ENCODE data around the genes DLK2 and TJAP1.

- RRBS, 2 experiments = no CpG with 5 or more reads among the region's 3 CpGs
CAGE:
- cytosol, long polyA minus RNA = no peak
- cytosol, long polyA plus RNA = no peak
- long polyA plus RNA = no peak
- nucleus, long polyA minus RNA = no peak
- nucleus, long polyA plus RNA = no peak
Measured at GRCh38 chr6:42199924-42200558, 5.3 kb upstream of the GUCA1B start.

DNA sequence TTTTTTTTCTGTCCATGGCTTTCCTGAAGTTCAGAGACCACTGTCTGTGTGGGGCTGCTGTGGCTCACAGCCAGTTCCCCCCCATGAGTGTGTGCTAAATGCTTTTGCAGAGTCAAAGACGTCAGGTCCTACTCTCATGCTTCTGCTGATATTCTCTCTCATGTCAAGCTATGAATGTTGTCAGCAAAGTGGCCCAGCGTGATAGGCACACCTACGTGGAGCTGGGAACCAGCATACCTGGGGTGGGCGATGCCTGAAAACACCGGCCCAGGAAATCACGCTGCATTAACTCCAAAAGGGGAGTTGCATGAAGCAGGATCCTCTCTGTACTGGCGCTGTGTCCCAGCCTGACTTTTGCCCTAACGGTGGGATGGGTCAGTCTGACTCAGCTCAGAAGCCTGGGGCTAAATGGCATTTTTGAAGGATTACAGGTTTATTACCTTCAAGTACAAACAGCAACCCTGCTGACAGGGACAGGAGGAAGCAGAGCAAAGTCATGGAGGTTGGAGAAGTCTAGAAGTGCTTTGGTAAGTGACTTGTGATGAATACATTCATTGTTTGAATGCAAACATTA lies 9.0 kb upstream of the MRPS10 start:
- RRBS, 2 experiments = no CpG with 5 or more reads among the region's 8 CpGs
CAGE:
- cytosol, long polyA minus RNA = no peak
- cytosol, long polyA plus RNA = no peak
- long polyA plus RNA = no peak
- nucleus, long polyA minus RNA = no peak
- nucleus, long polyA plus RNA = no peak

DNA sequence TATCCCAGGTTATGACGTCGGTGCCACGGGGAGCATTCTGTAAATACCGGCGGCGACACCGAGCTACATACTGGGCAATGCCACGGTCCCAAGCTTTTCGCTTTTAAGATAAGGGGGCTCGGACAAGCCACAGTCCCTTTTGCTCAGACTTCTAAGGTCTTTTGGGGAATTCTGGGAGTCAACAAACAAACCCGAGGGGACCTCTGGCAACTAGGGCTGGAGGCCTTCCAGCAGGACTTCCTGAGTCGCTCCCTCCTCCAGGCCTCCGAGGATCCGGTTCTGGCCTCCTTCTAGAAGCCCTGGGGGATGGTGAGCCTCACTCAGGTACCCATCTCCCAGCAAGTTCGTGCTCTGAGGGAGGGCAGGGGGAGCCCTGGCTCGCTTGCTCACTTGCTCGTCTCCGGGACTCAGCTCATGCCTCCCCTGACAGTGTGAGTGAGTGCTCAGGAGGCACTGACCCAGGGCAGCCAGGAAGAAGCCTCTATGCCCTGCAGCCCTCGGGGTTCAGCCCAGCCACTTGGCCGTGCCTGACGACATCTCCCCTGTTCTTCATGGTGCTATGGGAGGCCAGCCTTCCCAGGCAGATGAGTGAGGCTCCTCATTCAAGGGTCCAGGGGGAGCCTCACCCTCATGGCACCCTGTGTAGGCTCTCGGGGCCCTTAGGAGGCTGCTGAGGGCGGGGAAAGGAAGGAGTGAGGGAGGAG lies 62.6 kb upstream of the MRPS10 start:
- RRBS, 2 experiments = no CpG with 5 or more reads among the region's 23 CpGs
CAGE:
- cytosol, long polyA minus RNA = no peak
- cytosol, long polyA plus RNA = no peak
- long polyA plus RNA = no peak
- nucleus, long polyA minus RNA = no peak
- nucleus, long polyA plus RNA = no peak

DNA sequence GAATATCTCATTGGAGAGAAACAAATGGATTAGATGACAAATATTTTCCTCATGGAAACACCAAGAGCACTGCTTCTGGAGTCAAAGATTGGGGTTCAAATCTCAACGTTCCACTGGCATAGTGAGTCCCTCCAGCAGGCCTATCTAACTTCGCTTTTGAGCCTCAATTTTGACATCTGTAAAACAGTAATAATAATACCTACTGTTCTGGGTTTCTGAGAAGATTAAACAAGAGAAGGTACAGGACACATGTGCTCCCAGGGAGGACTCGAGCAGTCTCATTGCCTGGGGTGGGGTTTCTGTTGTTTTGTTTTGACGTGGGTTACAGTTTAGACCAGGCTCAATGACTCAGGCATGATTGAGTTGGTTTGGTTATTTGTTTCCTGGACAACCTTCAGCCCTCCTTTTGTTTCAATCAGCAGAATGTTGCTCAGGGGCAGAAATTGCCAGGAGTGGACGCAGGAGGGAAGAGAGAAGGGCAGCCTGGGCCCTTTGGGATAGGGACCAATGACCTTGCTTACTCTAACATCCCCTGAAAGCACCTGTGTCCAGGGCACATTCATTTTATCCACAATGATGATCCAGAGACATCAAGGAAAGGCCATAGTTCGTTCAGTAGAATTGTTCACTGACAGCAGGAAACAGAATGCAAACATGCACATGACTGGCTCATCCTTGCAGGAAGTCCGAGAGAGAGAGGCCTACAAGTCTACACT lies 74.4 kb upstream of the MRPS10 start:
- RRBS, 2 experiments = no CpG with 5 or more reads among the region's 7 CpGs
CAGE:
- cytosol, long polyA minus RNA = no peak
- cytosol, long polyA plus RNA = no peak
- long polyA plus RNA = no peak
- nucleus, long polyA minus RNA = no peak
- nucleus, long polyA plus RNA = no peak

DNA sequence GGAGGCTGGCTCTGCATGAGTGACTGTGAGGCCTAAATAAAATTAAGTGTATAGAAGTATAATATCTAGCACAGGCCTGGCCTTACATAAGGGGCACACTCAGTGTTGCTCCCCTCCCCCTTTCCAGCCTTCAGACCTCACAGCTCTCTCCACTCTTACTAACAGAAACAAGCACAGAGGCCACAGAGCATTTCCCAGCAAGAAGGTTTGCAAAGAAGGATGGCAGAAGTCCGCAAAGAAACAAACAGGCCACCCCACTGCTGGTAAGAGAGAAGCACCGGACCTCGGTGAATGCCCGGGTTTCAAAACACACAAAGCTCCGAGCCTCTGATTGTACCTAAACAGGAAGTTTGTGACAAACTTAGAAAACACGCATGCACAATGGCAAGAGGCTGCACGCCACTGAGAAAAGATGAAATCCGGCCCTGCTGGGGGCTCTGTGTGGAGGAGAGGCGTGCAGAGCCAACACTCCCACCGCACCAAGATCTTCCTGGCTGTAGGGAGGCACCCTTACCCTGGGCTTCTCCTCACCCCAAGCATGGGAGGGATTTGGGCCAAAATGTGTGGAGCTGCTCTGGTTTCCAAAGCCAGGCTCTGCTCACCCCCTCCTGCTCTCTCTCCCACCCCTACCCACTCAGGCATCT lies 84.5 kb downstream of the TRERF1 start:
- RRBS, 2 experiments = no CpG with 5 or more reads among the region's 10 CpGs
CAGE:
- cytosol, long polyA minus RNA = no peak
- cytosol, long polyA plus RNA = no peak
- long polyA plus RNA = no peak
- nucleus, long polyA minus RNA = no peak
- nucleus, long polyA plus RNA = no peak

DNA sequence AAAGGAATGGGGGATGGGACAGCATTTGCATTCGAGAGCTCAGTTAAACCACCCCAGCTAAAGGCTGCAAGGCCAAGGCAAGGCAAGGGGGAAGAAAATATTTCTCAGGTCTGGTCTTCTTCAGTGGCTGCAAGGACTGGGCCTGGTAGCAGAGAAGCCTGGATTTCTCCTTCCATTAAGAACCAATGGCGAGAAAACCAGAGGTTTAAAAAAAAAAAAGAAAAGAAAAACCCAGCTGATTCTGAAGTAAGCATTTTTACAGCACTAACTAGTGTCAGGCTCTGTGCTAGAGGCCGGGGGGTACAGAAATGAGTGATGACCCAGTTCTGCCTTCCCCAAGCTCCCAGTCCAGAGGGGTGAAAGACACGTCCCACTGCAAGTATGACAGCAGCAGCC lies 10.3 kb downstream of the TRERF1 start:
- RRBS, 2 experiments = no CpG with 5 or more reads among the region's 4 CpGs
CAGE:
- cytosol, long polyA minus RNA = no peak
- cytosol, long polyA plus RNA = no peak
- long polyA plus RNA = no peak
- nucleus, long polyA minus RNA = no peak
- nucleus, long polyA plus RNA = no peak

DNA sequence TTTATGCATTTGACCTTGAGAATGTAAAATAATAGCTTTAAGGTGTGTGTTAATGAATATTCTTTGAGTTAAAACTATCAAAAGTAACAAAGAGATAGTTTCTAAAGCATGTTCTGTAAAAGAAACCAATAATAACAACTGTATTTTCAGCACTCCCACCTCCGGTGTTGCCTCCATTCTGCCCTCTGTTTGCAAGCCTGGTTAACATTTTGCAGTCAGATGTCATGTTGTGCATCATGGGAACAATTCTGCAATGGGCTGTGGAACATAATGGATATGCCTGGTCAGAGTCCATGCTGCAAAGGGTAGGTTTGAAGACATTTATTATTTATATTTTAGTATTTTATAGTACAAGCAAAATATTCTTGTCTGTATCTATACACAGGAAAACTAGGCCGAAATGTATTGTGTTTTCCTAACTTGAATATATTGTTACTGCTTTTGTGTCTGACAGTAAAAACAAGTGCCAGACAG lies 70.0 kb downstream of the PRPH2 start:
- RRBS, 2 experiments = no CpG with 5 or more reads among the region's 2 CpGs
CAGE:
- cytosol, long polyA minus RNA = start-site peak on the plus strand centred at position 261 of the sequence, 8 bp wide, 17 reads
- cytosol, long polyA plus RNA = no peak
- long polyA plus RNA = no peak
- nucleus, long polyA minus RNA = no peak
- nucleus, long polyA plus RNA = no peak

DNA sequence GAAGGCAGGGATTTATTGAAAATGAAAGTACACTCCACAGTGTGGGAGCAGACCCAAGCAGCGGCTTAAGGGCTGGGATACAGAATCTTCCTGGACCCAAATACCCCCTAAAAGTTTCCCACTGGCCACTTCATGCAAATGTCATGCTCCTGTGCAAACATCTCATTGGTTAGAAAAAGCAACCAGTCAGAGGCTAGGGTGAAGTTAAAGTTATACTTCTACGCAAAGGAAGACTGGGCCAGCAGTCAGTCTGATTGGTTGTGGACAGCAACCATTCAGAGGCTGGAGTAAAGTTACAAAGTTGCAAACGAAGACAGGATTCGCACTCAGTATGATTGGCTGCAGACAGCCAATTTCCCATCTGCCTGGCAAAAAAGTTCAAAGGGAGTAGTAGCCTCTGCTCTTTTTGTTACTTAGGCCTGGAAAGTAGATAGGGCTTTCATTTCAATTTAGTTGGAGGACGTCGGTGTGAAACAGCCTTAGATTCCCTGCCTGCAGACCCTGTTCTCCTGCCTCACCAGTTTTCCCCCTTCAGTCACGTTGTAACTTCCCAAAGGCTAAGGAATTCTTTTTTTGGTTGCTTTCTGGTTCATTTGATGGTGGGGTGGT lies 17.8 kb downstream of the PTK7 start:
- RRBS, 2 experiments = no CpG with 5 or more reads among the region's 7 CpGs
CAGE:
- cytosol, long polyA minus RNA = no peak
- cytosol, long polyA plus RNA = no peak
- long polyA plus RNA = no peak
- nucleus, long polyA minus RNA = no peak
- nucleus, long polyA plus RNA = no peak

- RRBS, 2 experiments = no CpG with 5 or more reads among the region's 8 CpGs
CAGE:
- cytosol, long polyA minus RNA = no peak
- cytosol, long polyA plus RNA = no peak
- long polyA plus RNA = no peak
- nucleus, long polyA minus RNA = no peak
- nucleus, long polyA plus RNA = no peak
Measured at GRCh38 chr6:43204949-43205519, 23.0 kb downstream of the CUL9 start.

DNA sequence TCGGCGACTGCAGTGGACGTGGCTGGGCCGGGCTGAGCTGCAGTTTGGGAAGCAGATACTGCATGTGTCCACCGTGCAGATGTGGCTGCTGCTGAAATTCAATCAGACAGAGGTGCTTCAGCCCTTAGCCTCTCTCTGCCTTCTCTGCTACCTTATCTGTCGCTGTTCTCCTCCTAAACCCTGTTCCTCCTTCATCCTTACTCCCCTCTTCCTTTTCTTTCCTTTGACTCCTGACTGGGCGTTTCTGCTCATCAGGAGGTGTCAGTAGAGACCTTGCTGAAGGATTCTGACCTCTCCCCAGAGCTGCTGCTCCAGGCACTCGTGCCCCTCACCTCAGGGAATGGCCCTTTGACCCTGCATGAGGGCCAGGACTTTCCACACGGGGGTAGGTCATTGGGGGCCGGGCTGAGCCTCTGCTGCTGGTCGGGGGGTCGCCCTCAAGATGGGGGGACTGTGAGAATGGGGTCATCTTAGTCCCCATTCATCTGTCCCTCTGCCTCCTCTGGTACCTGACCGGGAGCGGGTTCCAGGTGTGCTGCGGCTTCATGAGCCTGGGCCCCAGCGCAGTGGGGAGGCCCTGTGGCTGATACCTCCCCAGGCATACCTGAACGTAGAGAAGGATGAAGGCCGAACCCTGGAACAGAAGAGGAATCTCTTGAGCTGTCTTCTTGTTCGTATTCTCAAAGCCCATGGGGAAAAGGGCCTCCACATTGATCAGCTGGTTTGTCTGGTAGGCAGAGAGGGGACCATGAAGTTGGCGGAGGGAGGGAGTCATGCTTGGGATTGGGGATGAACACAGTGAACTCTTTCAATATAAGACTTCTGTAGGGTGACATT lies 15.9 kb downstream of the DNPH1 start:
- RRBS, 2 experiments = 87 to 92% methylated on average over 3 to 4 of the region's 20 CpGs
CAGE:
- cytosol, long polyA minus RNA = no peak
- cytosol, long polyA plus RNA = no peak
- long polyA plus RNA = no peak
- nucleus, long polyA minus RNA = no peak
- nucleus, long polyA plus RNA = no peak

- RRBS, 2 experiments = under 1 to 2% methylated on average over 9 to 10 of the region's 41 CpGs
CAGE:
- cytosol, long polyA minus RNA = no peak
- cytosol, long polyA plus RNA = no peak
- long polyA plus RNA = no peak
- nucleus, long polyA minus RNA = no peak
- nucleus, long polyA plus RNA = no peak
Measured at GRCh38 chr6:43247171-43247869, 4.0 kb downstream of the TTBK1 start.

GRCh38 chr6:43275004-43276053 lies 22.7 kb upstream of the SLC22A7 start:
- RRBS, 2 experiments = 10 to 24% methylated on average over 12 to 17 of the region's 83 CpGs
CAGE:
- cytosol, long polyA minus RNA = no peak
- cytosol, long polyA plus RNA = no peak
- long polyA plus RNA = no peak
- nucleus, long polyA minus RNA = no peak
- nucleus, long polyA plus RNA = no peak

- RRBS, 2 experiments = no CpG with 5 or more reads among the region's 12 CpGs
CAGE:
- cytosol, long polyA minus RNA = no peak
- cytosol, long polyA plus RNA = no peak
- long polyA plus RNA = no peak
- nucleus, long polyA minus RNA = no peak
- nucleus, long polyA plus RNA = no peak
Measured at GRCh38 chr6:43431737-43432510, 4.6 kb downstream of the ABCC10 start.

DNA sequence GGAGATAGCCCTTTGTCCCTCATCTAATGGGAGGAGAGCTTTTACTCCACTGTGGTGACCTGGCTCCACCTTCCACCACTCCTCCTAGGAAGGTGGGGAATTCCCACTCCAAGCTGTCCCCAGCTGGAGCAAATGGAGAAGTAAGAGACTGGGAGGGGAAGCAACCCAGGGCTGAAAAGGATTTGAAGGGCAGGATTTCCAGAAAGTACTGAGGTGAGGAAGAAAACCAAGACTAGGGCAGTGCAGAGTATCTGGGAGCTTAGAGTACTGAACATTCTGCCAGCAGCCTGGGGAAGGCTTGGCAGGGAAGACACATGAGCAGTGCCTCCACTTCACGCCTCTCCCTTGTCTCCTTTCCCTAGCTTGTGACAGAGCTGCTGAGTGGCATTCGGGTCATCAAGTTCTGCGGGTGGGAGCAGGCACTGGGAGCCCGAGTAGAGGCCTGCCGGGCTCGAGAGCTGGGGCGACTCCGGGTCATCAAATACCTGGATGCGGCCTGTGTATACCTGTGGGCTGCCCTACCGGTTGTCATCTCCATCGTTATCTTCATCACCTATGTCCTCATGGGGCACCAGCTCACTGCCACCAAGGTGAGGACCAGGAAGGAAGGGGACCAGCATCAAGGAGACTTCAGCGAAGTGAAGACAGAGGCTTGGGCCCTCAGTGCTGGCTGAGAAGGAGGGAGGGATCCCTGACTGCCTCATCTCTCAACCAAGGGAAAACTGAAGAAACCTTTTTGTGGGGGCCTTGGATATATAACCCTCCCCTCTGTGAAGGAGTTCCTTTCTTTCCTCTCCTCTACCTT lies 7.1 kb downstream of the ABCC10 start:
- RRBS, 2 experiments = 98 to 100% methylated on average over 2 of the region's 12 CpGs
CAGE:
- cytosol, long polyA minus RNA = no peak
- cytosol, long polyA plus RNA = no peak
- long polyA plus RNA = no peak
- nucleus, long polyA minus RNA = no peak
- nucleus, long polyA plus RNA = no peak

DNA sequence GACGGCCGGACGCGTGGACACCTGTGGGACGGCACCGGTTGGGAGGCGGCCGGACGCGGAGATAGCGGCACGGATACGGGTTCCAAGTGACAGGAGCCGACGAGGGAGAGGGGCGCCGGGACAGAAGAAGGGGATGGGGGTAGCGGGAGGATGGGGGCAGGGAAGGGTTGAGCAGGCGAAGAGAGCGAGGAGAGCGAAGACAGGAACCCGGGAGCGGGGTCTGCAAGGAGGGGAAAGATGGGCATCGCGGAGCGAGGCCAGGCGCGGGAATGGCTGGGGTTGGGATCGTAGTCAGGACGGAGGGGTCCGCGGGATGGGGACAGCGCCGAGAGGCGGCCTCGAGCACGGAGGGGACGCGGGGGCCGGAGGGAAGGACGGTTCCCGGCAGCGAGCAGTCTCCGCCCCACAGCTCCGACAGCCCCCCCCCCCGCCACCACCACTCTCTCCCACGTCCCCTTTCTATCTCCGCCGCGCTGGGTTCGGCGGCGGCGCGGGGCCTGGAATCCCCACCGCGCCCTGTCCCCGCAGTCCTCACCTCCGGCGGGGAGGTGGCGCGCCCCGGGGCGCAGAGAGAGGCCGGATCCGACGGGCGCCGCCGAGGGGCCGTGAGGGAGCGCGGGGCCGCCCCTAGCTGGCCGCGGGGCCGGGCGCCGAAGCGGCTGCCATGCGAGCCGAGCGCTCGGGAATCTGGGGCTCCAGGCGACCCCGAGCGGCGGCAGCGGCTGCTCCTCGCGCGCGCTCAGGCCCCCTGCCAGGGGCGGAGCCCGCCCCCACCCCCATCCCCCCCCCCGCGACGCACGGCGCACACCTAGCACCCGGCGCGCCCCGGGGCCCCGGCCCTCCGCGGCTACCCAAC lies at the start of gene DLK2:
DLK2 (minus strand) TSS at position 689 of the 856 bp plus-strand sequence.
- RRBS, 2 experiments = 2 to 5% methylated on average over 28 of the region's 107 CpGs
CAGE:
- cytosol, long polyA minus RNA = no peak
- cytosol, long polyA plus RNA = no peak
- long polyA plus RNA = no peak
- nucleus, long polyA minus RNA = no peak
- nucleus, long polyA plus RNA = start-site peak on the minus strand centred at position 704 of the sequence, 47 bp wide, 18 and 32 reads in 2 replicates

DNA sequence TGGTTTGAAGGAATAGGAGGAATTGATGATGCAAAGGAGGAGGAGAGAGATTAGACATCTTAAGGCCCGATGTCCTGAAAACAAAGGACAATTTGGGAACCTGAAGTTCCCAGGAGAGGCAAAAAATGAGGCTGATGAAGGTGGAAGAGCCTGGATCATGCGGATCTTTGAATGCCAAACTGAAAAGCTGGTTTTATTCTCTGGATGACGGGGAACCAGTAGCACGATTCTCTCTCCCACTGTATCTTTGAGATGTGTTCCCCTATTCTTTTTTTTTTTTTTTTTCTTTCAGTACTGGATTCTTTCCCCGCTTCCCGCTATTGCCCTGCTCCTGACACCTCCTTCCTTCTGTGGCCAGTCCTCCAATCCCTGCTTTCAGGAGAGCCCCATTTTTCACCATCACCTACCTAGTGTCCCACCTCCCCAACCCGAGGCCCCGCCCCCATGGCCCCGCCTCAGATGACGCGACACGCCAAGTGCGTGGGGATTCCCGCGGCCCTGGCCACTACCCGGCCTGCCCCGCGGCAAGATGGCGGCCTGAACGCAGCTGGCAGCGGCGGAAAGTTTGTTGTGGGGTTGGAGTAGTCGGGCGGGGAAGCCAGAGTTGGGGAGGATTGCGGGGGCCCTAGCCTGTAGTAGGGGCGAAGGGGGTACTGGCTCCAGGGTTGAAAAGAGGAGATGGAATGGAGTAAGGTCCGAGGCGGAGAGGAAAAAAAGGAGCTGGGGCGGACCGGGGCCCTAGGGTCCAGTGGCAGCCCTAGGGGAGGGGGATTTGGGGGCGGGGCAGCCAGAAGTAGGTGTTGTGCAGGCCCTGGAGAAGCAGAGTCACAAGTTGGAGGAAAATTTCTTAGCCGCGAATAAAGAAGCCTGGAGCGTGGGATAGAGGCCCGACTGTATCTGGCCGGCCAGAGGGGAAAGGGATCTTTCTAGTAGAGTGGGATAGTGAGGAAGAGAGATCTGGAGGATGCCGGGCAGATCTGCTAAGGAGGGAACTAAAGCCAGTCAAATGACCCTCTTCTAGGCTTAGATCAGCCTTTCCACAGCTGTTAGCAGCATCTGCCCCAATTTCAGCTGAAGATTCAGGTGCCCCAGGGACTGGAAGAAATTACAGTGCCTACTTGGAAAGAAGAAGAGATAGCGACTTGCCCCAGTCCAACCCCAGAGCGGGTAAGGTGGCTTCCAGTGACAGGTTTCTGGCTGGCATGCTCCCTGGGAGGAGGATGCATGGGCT lies at the start of gene TJAP1:
TJAP1 (plus strand) TSS at position 505 of the 1,231 bp plus-strand sequence.
- RRBS, 2 experiments = no CpG with 5 or more reads among the region's 39 CpGs
CAGE:
- cytosol, long polyA minus RNA = start-site peak on the plus strand centred at position 507 of the sequence, 6 bp wide, 133 reads
- cytosol, long polyA plus RNA = start-site peak on the plus strand centred at position 522 of the sequence, 15 bp wide, 53 and 54 reads in 2 replicates
- long polyA plus RNA = start-site peak on the plus strand centred at position 525 of the sequence, 7 bp wide, 32 and 44 reads in 2 replicates
- nucleus, long polyA minus RNA = no peak
- nucleus, long polyA plus RNA = start-site peak on the plus strand centred at position 760 of the sequence, 478 bp wide, 236 and 252 reads in 2 replicates

- RRBS, 2 experiments = 100% methylated on average over 1 of the region's 14 CpGs; no CpG with 5 or more reads in 1 of the 2 experiments
CAGE:
- cytosol, long polyA minus RNA = no peak
- cytosol, long polyA plus RNA = no peak
- long polyA plus RNA = no peak
- nucleus, long polyA minus RNA = no peak
- nucleus, long polyA plus RNA = no peak
Measured at GRCh38 chr6:43488665-43489857, 11.7 kb downstream of the TJAP1 start.

GRCh38 chr6:43499268-43499715 lies 10.9 kb downstream of the LRRC73 start:
- RRBS, 2 experiments = no CpG with 5 or more reads among the region's 4 CpGs
CAGE:
- cytosol, long polyA minus RNA = no peak
- cytosol, long polyA plus RNA = no peak
- long polyA plus RNA = no peak
- nucleus, long polyA minus RNA = no peak
- nucleus, long polyA plus RNA = no peak

- RRBS, 2 experiments = no CpG with 5 or more reads among the region's 5 CpGs
CAGE:
- cytosol, long polyA minus RNA = start-site peak on the minus strand at chr6:43570860-43570991, 38 reads
- cytosol, long polyA plus RNA = no peak
- long polyA plus RNA = no peak
- nucleus, long polyA minus RNA = no peak
- nucleus, long polyA plus RNA = no peak
Measured at GRCh38 chr6:43570712-43571452, 5.0 kb downstream of the XPO5 start.

DNA sequence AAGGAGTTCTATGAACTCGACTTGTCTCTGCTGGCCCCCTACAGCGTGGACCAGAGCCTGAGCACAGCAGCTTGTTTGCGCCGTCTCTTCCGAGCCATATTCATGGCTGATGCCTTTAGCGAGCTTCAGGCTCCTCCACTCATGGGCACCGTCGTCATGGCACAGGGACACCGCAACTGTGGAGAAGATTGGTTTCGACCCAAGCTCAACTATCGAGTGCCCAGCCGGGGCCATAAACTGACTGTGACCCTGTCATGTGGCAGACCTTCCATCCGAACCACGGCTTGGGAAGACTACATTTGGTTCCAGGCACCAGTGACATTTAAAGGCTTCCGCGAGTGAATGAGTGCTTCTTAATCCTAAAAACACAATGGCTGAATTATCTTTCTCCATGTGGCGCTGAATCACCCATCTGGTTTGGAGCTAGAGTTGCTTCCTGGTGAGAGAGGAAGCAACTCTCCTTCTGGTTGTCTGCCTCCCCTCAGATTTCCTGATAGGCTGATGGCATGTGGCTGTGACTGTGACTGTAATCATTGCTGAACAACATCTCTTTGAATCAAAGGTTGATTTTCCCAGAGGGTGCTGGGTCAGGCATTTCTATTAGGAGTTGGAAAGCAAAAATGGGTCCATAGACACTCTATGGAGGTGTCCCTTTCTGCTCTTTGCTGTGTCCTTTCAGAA lies 4.5 kb upstream of the RSPH9 start:
- RRBS, 2 experiments = no CpG with 5 or more reads among the region's 17 CpGs
CAGE:
- cytosol, long polyA minus RNA = no peak
- cytosol, long polyA plus RNA = no peak
- long polyA plus RNA = no peak
- nucleus, long polyA minus RNA = no peak
- nucleus, long polyA plus RNA = no peak

All from HepG2 (cell line).